Hematopoietic multipotent progenitor cell (in vitro differentiated cells): ENCODE measurements around the genes SKIDA1 and ARMC3.

DNA sequence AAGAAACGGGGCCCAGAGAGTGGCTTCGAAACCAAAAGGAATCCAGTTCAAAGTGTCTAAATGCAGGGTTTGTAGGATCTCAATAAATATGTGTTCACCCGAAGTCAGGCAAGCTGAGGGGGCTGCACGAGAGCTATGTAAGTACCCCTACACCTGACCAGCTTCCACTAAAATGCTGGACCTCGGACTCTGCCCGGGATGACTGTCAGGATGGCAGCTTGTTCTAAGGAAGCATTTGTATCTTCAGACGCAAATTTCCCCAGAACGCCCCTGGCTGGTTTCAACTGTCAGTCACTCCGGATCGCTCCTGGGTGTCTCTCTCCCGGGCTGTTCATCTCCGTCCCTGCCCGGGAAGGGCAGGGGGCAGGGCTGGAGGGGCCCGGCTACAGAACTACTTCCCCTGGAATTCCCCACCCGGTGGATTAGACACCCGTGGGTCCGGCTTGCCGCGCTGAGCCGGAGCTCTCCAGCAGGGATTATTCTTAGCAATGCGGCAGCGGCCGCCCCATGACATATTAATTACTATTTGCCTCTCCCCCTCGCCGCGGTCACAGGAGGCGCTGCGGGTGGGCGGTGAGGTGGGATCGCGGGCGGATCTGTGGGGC is 275.8 kb upstream of the NEBL start:
- CAGE, long polyA plus RNA: no peak

GRCh38 chr10:21237901-21238326 is 287.6 kb downstream of the SKIDA1 start:
- CAGE, long polyA plus RNA: no peak

GRCh38 chr10:21496267-21497127 is 29.0 kb downstream of the SKIDA1 start:
- CAGE, long polyA plus RNA: no peak

DNA sequence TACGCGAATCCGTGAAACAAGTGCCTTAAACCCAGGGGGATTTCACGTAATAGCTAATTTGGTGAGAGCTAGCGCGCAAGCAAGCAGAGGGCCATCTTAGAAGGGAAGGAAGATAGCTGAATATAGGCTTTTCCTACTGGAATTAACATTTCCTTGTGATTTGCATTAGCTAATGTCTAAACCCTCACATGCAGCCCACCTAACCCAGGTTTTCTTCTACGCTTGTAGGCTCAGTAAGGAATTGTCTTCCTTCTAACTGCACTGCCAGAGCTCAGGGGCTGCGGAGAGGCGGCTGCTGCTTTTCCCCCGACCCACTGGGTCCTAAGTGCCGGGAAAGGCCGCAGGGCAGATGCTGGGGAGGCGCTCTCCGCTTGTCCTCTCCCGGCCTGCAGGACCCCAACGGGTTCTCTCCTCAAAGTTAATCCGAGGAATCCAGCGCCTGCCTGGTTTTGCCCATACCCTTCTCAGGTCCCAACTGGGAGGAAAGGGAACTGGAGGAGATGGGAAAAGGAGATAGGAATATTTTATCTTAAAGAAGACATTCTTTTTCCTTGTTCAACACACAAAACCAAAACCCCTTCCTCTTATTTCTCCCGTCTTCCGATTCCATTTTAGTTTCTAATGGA is 17.5 kb downstream of the SKIDA1 start:
- CAGE, long polyA plus RNA: no peak

- CAGE, long polyA plus RNA: no peak
These were observed 5.5 kb downstream of the SKIDA1 start for GRCh38 chr10:21519759-21520667.

GRCh38 chr10:21525210-21526212 is at the start of gene SKIDA1:
SKIDA1 (minus strand) TSS chr10:21525682.
- CAGE, long polyA plus RNA: no peak

GRCh38 chr10:21740562-21741336 is 206.7 kb downstream of the MLLT10 start:
- CAGE, long polyA plus RNA: no peak

DNA sequence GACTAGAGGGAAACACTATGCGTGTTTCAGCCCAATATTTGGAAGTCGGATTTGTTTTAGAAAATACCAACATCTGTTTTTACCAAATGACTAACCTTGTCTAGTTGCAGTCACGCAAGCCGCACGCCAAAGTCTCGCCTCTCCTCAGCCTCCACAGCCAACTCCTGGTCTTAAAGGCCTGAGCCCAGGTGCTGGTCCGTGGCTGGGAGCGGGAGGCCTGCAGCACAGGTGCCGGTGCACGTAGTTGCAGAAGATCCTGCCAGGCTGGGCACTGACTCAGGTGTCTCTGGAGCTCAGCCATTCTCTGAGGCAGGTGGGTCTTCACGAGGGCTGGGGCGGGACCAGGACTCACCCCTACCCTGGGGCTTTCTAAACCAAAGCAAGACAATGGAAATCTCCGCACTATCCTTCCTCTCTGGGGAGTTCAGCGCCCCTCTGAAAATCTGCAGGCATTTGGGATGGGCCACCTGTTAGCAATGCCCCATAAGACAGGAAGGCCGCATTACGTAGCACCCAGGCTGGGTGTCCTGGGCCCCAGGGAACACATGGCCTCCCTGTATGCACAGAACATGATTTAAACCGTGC is 216.4 kb downstream of the MLLT10 start:
- CAGE, long polyA plus RNA: no peak

DNA sequence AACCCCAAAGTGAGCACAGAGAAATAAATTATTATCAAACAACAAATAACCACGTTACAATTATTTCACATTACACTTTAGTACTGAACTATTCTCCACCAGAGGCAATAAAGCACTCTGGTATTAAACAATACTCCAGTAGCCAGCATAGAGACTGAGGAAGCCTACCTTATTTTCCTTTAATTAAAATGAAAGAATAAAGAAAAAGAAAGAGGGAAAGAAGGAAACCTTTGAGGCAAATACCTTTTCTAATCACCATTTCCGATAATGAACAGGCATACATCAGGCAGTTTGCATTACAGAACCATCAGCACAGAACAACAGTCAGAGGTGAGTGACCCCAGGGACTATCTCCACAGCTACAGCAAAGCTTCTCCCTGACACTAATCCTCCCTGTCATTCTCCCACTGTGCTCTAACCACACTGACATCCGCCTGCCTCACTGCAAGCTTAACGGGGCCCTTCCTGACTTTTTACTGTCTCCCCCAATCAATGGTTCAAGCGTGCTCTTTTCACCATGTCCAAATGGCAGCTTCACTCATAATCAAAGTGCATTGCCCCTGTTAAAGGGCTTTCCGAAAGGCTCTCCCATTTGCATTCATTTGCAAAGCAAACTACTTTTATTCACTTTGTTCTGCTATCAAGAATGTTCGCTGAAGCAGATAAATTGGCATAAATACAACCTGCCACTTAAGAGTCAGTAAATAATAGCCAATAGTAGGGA is 196.4 kb downstream of the DNAJC1 start:
- CAGE, long polyA plus RNA: no peak

DNA sequence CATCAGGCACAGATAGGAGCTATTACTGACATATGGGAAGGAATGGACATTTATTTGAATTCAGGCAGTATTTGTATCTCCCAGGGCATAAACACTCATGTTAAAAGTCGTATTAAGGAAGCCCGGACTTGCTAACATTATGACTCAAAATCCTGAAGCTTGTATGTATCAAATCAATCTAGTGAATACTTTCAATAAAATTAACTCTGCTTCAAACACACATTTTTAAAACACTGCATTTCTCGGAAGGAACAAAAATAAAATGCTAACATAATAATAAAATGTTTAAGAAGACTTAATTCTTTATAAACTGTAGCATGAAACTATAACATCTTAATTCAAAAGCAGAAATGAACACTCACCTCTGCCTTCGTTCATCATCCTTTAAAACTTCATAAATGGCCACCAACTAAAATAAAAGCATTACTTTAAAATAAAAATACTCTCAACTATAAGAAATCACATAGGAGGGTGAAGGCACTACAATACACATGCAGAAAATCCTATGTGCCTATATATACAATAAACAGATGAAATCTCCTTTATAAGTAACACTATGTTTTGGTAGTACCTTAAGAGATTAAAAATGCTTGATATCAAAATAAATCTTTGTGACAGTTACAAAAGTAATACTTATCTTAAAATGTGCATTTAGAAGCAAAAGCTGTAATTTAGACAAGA is 75.2 kb downstream of the DNAJC1 start:
- CAGE, long polyA plus RNA: no peak

DNA sequence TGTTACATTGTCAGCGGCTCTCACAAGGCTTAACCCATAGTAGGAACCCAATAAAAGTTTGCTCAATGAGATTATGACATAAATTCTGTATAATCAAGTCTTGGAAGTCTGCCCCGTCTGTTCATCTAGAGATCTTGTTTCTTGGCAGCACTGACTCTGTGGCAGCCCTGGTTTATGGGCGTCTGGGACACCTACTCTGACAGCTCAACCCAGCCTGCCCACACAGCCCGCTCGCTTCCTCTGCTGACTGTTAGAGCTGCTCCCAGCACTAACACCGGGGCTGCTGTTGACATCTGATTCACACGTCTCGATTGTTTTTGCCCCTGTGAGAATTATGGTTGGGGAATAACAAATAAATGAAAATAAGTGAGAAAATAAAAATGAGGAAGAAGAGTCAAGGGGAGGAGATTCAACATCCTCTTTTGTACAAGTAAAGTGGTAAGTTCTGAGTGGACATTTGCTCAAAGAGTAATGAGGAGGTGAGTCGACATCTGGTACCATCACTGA is 160.8 kb downstream of the SPAG6 start:
- CAGE, long polyA plus RNA: no peak

DNA sequence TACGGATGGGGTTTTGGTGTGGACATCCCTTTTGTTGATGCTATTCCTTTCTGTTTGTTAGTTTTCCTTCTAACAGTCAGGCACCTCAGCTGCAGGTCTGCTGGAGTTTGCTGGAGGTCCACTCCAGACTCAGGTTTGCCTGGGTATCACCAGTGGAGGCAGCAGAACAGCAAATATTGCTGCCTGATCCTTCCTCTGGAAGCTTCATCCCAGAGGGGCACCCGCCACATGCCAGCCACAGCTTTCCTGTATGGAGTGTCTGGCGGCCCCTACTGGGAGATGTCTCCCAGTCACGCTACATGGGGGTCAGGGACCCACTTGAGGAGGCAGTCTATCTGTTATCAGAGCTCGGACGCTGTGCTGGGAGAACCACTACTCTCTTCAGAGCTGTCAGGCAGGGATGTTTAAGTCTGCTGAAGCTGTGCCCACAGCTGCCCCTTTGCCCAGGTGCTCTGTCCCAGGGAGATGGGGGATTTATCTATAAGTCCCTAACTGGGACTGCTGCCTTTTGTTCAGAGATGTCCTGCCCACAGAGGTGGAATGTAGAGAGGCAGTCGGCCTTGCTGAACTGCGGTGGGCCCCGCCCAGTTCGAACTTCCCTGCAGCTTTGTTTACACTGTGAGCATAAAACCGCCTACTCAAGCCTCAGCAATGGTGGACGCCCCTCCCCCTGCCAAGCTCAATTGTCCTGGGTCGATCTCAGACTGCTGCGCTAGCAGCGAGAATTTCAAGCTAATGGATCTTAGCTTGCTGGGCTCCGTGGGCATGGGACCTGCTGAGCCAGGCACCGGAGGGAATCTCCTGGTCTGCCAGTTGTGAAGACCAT is 168.3 kb downstream of the SPAG6 start:
- CAGE, long polyA plus RNA: no peak

DNA sequence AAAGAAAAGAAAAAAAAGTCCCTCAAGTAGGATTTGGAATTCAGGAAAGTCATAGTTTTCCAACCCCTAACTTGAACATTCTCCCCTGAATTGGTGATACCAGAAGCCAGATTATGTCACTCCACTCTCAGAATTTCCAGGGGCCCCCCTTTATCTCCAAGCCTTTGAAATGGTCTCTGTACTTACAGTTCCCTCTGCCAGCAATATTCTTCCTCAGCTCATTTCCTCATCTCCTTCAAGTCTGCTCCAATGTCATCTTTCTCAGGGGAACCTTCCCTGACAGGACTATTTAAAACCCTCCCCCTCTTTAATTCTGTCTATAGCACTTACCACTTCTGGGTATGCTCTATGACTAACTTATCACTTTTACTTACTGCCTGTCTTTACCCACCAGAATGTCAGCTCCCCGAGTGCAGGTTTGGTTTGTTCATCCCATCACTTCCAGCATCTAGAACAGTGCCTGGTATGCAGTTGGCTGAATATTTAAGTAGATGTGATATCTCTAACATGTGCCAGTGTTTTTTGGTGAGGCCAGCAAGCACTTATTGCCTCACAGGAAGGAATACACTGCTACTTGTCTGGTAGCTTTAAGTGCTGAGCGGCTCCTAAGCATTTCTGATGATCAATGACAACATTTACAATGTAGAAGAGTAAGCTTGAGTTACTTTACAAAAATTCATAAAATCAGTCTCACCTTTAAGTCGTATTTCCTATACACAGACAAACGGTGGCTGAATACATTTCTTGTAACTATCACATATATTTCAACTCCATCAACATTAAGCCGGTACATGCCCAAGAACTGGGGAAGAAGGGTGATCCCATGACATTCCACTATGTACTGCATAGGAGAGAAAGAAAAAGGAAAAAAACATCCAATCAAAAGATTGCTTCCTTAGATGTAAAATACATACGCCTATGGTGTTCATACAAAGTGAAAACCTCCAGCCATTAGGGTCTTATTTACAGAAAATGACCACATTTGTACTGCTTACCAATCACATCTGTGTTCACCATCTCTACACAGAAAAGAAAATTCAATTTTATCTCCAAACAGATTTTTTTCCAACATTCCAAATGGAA is 141.4 kb downstream of the PIP4K2A start:
- CAGE, long polyA plus RNA: no peak

GRCh38 chr10:22692499-22693160 is 21.7 kb downstream of the PIP4K2A start:
- CAGE, long polyA plus RNA: no peak

DNA sequence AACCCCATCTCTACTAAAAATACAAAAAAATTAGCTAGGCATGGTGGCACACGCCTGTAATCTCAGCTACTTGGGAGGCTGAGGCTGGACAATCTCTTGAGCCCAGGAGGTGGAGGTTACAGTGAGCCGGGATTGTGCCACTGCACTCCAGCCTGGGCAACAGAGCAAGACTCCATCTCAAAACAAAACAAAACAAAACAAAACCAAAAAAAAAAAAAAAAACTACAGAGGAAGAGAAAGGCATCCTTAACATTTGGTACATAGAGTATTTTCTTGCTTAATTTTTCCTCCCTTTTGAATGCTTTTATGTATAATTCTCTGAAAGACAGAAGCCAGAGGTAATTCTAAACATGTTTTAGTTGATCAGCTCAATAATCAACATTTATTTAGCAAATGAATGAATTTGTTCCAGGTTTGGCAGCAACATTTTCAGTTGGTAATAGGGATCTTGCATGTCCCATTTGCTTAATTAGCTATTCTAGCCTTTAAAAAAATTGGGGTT is 27.6 kb upstream of the PIP4K2A start:
- CAGE, long polyA plus RNA: no peak

DNA sequence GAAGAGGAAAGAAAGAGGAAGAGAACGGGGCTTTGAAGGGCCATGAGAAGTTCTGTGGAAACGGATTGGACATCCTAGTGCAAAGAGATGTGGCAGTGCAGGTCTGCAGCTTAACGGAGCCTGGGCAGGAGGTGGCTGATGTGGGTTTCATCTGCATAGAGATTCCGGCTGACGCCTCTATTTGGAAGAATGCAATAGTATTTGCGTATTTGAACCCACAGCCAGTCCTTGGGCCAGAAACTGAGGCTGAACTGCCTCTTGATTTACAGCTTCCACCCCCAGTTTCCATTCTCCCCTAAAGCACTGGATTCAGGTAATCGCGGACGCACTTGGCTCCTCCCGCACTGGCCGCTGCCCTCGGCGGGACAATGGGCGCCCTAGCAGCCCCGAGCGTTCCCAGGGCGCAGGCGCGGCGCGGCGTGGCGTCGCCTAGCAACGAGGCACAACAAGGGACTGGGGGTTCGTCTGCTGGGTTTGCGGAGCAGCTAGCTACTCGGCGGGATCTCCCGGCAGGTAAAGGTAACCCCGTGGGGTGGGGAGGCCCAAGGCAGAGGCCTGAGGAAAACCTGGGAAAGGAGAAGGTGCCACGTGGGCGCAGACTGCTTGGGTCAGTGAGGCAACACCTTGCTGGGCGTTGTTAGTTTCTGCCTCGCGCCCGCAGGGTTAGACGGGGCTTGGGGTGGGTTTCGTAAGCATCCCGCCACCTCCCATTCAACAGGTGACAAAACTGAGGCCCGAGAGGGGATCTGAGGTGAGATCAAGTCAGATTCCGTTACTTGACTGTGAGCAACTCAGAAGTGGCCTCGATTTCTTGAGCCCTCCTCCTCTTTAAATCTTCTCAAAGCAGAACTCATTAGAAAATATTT is at the start of gene ARMC3:
Gene ARMC3, plus strand, starts transcription at position 460 of the 866 bp plus-strand sequence.
- CAGE, long polyA plus RNA: no peak

- CAGE, long polyA plus RNA: no peak
These were observed 29.9 kb upstream of the MSRB2 start for GRCh38 chr10:23065417-23065851.

DNA sequence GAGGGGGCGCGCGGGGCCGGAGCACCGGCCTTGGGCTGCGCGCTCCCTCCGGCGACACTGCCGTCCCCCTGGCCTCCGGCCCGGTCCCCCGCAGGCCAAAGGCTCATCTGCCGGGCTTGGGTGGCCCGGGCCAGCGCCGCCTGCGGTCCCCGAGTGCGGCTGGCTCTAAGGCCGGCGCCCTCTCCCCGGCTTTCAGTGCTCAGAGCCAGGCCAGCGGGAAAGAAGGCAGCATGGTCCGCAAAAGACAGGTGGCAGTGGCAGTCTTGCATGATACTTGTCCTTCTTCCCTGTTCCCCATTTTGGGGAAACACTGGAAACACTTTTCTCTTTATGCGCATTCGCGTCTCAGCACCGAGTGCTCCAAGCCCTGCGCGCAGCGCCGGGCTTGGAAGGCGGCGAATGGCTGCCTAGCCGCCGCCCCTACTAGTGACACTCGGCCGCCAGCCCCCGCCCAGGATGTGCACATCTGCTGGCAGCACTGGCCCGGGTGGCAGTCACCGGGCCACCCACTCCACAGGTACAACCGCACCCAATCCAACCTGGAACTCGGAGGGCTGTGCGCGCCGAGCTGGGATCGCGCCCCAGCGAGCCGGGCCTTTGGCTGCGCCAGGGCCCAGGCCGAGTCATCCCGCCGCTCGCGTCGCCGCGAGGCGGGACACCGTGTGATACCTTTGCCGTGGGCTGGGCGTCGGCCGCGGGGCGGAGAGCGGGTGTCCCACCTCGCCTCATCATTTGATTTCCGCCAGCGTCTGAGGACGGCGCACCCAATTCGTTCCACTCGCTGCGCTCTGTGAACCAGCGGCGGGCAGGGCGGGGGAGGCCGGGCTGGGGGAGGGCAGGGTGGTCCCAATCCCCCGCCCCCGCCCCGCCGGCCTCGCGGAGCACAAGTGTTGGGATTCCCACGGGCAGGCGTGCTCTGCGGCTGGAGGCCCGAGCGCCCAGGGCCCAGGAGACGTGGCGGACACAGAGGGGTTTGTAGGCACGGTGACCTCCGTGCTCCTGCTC is 18.1 kb upstream of the PTF1A start:
- CAGE, long polyA plus RNA: no peak

GRCh38 chr10:23369942-23370628 is 25.5 kb upstream of the C10orf67 start:
- CAGE, long polyA plus RNA: no peak

DNA sequence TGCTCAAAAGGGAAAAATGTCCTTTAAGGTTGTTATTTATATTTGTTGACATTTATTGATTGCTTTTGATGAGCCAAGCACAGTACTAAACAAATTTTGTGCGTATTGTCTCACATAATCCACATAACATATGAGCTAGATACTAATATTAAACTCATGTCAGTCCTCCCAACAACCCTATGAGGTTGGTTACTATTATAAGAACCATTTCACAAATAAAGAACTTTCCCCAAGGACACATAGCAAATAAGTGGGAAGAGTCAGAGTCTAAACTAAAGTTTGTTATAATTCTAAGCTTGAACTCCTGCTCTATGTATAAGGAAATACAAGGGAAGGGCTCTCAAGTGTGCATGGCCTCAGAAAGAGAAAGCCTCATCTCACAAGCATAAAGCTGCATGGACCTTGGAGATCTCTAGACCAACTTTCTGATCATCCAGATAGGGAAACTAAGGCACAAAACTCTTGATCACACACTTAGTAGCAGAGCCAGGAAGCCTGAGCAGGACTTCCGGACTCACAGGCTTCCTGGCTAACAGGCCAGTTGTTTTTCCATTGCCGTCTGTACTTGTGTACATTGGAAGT is 35.5 kb upstream of the OTUD1 start:
- CAGE, long polyA plus RNA: no peak